Myometrial cell (primary cell): ENCODE data around the genes ZCCHC2, KDSR and SERPINB8.

GRCh38 chr18:62420048-62420484 lies 95.0 kb downstream of the TNFRSF11A start:
- RAMPAGE, long total RNA, result no peak

GRCh38 chr18:62522899-62523541 lies at the start of gene ZCCHC2:
TSS of gene ZCCHC2 (plus strand) at chr18:62523025.
- RAMPAGE, long total RNA, result no peak

DNA sequence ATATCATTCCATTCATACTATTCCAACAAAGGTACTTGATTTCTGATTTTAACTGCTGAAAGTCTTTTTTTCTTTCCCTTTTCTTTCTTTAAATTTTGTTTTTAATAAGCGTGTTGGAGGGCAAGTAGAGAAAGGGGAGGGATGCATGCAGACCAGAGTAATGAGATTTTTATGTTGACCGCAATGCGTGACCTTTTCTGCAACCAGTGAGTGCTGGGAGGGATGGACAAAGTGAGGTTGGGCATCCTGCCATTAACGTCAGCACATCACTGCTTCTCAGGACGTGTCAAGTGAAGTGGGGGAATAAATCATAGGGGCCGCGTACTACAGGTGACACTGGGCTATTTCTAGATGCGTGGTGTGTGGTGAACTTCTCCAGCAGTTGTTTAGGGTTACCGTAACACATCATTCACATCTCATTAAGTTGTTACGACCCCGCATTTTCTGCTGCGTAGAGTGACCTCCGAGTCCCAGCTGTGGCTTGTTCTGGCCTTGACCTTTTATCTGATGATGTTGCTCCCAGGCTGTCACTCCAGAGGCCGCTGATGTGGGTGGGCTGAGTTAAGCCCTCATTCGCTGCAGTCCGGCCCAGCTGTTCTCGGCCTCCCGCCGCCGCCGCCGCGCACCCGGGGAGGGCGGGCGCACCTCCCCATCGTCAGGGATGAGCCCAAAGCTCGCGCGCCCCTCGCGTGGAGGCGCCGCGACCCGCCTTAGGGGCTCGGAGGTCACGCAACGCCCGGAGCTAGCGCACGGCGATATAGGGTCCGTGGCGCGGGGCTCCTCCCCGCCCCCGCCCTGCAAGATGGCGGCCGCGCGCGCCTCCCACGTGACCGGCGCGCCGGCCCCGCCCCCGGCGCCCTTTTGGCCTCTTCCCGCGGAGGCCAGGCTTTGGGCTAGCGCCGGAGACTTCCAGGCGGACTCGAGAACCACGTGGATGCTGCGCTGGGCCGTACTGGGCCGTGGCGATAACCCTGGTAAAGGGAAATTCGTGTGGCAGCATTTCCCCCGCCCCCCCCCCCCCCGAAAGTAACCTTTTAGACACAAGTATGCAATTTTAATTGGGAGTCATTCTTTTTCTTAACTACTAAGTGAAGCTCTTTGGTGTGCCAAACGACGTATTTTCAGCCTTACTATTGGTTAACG lies 3.6 kb downstream of the ZCCHC2 start:
- RAMPAGE, long total RNA, result no peak

DNA sequence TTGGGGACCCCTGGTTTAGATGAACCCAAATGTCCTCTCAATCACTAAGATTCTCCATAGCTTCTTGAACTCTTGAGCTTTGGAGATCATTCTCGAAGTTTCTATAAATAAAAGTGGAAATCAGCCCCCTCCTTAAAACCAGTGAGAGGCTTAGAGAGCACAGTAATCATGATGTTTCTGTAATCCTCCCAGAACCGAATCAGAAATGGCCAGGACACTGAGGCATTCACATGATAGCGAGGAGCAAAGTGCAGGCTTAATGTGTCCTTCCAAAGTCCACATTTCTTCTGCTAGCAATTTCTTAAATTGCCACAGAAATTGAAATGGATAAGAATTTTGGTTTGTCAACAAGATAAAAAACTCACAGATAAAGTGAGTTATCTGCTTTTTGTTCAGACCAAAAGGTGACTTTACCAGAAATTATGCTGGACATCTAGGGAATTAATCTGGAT lies 82.6 kb upstream of the PHLPP1 start:
- RAMPAGE, long total RNA, result no peak

DNA sequence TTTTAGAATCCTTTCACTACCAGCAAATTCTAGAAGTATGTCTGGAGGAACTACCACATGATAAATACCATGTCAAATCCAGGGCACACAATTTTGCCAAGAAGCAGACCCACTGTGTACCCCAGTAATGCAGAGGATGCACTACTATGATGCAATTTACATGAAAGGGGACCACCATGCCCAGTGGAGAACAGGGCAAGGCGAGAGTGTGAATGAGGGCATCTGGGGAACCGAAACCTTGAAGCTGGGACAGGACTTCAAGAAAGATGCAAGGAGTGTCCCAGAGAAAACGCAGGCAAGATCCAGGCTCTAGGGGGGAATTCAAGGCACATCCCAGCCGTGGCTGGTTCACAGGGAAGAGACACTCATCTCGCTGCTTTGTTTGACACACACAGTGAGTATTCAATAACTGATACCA lies 64.3 kb upstream of the PHLPP1 start:
- RAMPAGE, long total RNA, result no peak

DNA sequence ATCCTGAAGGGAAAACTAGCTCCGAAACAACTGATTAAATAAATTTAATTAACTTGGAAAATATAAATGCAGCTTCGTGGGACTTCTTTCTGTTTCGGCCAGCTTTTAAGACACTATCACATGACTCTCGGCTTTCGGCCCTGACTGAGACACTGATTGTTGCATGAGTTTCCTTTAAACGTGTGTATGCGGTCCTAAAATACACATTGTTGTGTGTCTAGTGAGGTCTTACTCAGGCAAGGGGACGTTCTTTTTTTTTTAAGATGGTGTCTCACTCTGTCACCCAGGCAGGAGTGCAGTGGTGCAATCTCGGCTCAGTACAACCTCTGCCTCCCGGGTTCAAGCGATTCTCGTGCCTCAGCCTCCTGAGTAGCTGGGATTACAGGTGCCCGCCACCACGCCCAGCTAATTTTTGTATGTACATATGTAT lies 63.3 kb upstream of the PHLPP1 start:
- RAMPAGE, long total RNA, result no peak

DNA sequence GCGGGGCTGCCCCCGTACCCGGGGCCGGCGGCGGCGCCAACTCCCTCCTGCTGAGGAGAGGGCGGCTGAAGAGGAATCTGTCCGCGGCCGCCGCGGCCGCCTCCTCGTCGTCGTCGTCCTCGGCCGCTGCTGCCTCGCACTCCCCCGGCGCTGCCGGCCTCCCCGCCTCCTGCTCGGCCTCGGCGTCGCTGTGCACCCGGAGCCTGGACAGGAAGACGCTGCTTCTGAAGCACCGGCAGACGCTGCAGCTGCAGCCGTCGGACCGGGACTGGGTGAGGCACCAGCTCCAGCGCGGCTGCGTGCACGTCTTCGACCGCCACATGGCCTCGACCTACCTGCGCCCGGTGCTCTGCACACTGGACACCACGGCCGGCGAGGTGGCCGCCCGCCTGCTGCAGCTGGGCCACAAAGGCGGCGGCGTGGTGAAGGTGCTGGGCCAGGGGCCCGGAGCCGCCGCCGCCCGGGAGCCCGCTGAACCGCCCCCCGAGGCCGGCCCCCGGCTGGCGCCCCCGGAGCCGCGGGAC lies 715 bp downstream of the PHLPP1 start:
- RAMPAGE, long total RNA, result no peak

- RAMPAGE, long total RNA, result no peak
Observed at GRCh38 chr18:62716849-62717962, 1.9 kb downstream of the PHLPP1 start.

- RAMPAGE, long total RNA, result no peak
Observed at GRCh38 chr18:62736905-62738169, 22.0 kb downstream of the PHLPP1 start.

DNA sequence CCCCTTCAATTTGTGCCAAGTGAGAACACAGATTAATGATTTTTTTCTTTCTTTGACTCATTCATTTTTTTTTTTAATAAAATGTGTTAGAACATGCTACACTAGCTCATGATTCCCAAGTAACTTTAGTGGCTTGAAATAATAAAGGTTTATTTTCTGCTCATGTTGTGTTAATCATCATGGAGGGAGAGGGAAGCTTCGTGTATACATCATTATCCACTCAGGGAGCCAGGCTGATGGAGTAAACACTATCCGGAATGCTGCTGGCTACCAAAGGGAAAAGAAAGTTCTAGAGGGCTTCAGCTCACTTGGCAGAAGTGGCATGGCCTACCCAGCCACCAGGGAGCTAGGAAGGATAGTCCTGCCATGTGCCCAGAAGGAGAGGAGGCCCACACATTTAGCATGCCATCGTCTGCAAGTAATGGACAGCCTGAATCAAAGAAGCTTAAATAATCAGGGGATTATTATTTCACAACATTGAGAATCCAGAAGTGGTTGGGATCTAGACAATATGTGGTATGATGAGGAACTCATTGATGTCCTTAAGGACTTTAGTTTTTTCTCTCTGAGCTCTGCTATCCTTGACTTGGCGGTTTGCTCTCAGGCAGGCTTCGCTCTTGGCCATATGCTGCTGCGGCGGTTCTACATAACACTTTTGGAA lies 40.8 kb downstream of the PHLPP1 start:
- RAMPAGE, long total RNA, result no peak

GRCh38 chr18:62767322-62768570 lies 52.4 kb downstream of the PHLPP1 start:
- RAMPAGE, long total RNA, result no peak

- RAMPAGE, long total RNA, result no peak
Observed at GRCh38 chr18:62785031-62785673, 69.8 kb downstream of the PHLPP1 start.

DNA sequence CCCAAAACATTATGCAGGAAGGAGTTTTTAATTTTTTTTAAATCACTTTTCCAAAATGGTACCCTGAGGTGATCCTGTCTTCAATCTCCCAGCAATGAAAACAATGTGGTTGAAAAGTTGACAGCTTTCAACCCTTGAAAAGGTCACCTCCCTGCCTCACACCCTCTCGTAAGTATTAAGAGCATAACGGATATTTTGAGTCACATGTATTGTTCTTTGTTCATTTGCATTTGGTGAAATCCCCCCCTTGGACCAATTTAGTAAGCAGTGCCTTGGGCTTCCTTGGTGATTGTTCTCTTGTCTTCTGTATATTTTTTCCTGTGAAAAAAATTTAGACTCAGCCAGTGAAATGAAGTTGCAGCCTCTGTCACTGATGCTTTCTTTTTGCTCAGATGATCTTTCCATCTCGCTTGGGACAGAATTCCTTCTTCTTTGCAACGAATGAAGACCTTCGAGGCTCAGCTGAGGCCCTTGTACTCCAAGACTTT lies 158.5 kb downstream of the BCL2 start:
- RAMPAGE, long total RNA, result no peak

DNA sequence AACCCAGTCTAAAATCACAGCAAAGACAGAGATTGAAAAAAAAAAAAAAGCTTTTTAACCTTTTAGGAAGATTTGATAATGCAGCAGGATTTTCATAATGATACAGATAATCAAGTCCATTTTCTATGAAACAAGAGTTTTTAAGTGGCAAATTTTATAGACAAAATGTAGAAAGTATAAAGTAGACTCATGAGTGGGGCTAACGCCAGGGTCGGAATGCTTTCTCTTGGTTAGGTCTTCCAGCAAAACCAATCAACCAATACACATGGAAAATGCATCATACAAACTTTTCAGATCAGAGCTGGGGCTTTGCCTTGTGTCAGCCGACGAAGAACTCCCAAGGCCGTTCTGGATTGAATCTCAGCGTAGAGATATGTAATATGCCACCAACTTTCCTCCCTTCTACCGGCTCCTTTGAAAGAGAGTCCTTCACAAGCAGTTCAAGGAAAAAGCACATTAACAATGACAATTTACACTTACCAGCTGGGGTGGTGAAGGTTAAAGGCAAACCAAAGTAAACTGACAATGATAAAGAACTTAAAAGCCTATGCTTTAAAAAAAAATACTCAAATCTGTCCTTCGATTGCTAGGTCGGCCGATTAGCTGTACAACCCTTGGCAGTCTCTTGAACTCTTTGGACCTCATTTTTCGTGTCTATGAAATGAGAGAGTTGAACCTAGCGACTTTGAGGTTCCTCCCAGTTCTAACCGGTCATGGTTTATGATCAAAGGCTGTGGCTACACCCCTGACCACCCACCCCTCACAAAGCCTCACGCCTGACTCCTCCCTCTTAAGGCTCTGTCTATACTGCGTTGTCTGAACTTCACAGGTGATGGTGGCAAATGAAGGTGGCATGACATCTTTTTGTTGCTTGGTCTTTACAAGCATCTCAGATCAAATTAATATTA lies 46.3 kb downstream of the BCL2 start:
- RAMPAGE, long total RNA, result no peak

GRCh38 chr18:63284023-63284863 lies 35.3 kb downstream of the BCL2 start:
- RAMPAGE, long total RNA, result no peak

GRCh38 chr18:63366964-63367435 lies at the start of gene KDSR:
TSS of gene KDSR (minus strand) at chr18:63367206.
- RAMPAGE, long total RNA, result start-site peak on the plus strand at chr18:63367299-63367354, 16 and 24 reads in 2 replicates

- RAMPAGE, long total RNA, result no peak
Observed at GRCh38 chr18:63546670-63547171, 4.6 kb downstream of the SERPINB12 start.

DNA sequence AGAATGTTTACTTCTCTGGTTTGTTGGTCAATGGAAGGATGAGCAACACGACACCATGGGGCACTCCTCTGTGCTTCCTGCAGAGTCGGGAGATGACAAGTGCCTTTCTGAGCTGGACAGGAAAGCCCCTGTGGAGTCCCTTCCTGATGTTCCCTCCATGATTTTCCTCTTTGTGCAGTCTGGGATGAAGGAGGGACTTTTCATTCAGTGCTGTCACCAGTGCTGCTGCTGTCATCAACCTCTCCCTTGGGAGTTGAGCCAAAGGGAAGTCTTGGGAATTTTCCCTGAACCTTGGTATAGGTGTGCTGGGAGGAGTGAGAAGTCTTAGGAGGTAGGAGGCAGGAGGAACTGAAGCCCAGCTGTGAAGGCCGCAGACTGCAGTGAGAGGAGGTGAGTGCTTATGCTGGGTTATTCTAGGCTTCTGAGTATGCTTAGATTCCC lies 22.5 kb upstream of the SERPINB7 start:
- RAMPAGE, long total RNA, result no peak

- RAMPAGE, long total RNA, result start-site peak on the plus strand at chr18:63970101-63970133, 103 and 30 reads in 2 replicates
Observed at GRCh38 chr18:63969833-63970369, at the start of gene SERPINB8. TSS of gene SERPINB8 (plus strand) at chr18:63970081.

DNA sequence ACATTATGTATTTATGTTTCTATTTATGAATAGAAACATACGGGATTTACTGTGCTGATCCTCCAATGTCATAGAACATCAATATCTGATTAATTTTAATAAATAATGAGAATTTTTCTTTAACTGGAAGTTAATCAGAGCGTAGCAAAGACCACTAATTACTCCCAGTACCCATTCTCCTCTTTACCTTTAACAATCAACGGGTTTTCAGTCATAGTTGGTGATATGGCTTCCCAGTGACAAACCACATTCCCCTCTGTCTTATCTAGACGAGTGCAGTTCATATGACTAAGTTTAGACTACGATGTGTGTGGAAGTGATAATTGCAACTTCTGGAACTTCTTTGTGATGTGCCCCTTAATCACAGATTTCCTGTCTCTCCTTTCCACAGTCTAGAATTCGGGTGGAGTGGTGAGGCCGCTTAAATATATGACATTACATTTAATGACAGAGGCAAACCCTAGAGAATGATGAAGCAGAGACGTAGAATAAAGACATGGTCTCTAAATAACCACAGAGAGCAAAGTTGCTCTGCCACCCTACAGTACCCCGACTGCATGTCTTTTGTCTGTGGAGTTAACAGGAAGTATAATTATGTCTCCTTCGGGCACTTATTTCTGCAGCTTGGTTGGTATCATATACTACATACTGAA lies 693.3 kb upstream of the CDH7 start:
- RAMPAGE, long total RNA, result no peak